Heart left ventricle (tissue), 7 donors: Measurements from ENCODE around the gene CHN2.

GRCh38 chr7:29194606-29195019 is at the start of gene CHN2:
TSS of gene CHN2 (plus strand) at chr7:29194775.
- PRO-cap, 6 experiments = peak in 5 of 6 experiments; most common plus-strand start chr7:29194832 (in 2); most common minus-strand start chr7:29194680 (in 3)
- RAMPAGE, long total RNA, 2 experiments = start-site peak on the plus strand in 2 of 2 experiments, at chr7:29194866-29194980 at its widest, 7 to 9 reads per replicate
- RRBS = under 1% methylated on average over 22 of the region's 49 CpGs

DNA sequence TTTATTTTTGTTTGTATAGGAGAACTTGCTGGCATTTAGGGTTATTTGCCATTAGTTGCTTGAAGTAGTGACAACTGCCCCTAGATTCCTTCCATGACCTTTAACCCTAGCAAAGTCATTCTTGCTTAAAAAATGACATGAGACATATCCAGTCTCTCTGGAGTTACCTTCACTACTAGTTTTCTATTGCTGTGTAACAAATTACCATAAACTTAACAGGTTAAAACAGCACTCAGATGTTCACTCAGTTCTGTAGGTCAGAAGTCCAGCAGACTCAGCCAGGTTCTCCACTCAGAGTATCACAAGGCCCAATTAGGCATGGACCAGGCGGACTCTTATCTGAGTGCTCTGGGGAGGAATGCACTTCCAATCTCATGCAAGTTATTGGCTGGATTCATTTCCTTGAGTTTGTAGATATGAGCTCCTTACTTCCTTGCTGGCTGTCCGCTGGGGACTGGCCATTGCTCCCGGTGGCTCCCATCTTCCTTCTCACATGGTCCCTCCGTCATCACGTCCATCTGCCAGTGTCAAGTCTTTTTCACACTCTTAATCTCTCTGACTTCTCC is 137.1 kb upstream of the PRR15 start:
- PRO-cap, 6 experiments = no peak in any of the 6 experiments
- RAMPAGE, long total RNA, 2 experiments = no peak in any of the 2 experiments
- RRBS = no CpG with 5 or more reads among the region's 5 CpGs

- PRO-cap, 6 experiments = no peak in any of the 6 experiments
- RAMPAGE, long total RNA, 2 experiments = no peak in any of the 2 experiments
Observed at GRCh38 chr7:29796122-29796450, 10.2 kb upstream of the WIPF3 start.

GRCh38 chr7:29809479-29809902 is 3.2 kb downstream of the WIPF3 start:
- PRO-cap, 6 experiments = no peak in any of the 6 experiments
- RAMPAGE, long total RNA, 2 experiments = no peak in any of the 2 experiments
- RRBS = no CpG with 5 or more reads among the region's 9 CpGs

DNA sequence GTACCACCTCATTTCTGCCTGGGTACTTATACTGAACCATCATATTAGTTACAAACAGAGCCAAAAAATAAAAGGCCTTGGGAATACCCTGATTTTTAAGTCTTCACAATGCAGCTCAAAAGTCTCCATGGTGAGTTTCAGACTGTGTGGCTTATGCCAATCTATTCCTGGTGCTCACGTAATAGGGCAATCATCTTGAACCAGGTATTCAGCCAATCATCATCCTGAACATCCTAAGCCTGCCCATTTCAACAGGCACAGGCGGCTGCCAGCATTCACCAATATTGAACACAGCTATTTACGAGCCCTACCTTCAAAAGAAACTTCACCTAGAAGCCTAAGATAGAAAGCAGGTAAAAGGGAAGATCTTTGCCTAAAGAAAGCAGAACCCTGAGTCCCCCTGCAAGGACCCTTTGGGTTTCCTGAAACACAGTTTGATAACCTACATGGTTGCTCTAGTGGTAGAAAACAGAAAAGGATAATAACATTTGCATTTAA is 34.1 kb downstream of the SCRN1 start:
- PRO-cap, 6 experiments = peak in 4 of 6 experiments; most common plus-strand start position 236 of the sequence (in 1); most common minus-strand start position 161 of the sequence (in 3)
- RAMPAGE, long total RNA, 2 experiments = no peak in any of the 2 experiments
- RRBS = no CpG with 5 or more reads among the region's 3 CpGs

DNA sequence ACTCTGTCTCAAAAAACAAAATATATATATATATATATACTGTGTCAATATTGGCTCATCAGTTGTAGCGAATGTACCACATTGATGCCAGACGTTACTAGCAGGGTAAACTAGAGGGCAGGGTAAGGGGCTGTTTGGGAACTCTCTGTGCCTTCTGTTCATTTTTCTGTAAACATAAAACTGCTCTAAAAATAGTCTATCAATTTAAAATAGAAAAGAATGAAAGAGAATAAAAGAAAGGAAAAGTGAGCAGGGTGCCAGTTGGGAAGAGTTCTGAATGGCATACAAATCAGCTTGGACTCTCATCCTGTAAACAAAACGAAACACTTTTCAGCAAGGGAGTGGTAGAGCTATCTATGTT is 24.7 kb downstream of the SCRN1 start:
- PRO-cap, 6 experiments = no peak in any of the 6 experiments
- RAMPAGE, long total RNA, 2 experiments = no peak in any of the 2 experiments
- RRBS = no CpG with 5 or more reads among the region's 3 CpGs

GRCh38 chr7:30029016-30029535 is 864 bp downstream of the PLEKHA8 start:
- PRO-cap, 6 experiments = peak in 1 of 6 experiments; most common minus-strand start chr7:30029130 (in 1)
- RAMPAGE, long total RNA, 2 experiments = no peak in any of the 2 experiments
- RRBS = no CpG with 5 or more reads among the region's 16 CpGs

GRCh38 chr7:30093218-30093635 is 41.6 kb upstream of the MTURN start:
- PRO-cap, 6 experiments = no peak in any of the 6 experiments
- RAMPAGE, long total RNA, 2 experiments = no peak in any of the 2 experiments
- RRBS = no CpG with 5 or more reads among the region's 2 CpGs

DNA sequence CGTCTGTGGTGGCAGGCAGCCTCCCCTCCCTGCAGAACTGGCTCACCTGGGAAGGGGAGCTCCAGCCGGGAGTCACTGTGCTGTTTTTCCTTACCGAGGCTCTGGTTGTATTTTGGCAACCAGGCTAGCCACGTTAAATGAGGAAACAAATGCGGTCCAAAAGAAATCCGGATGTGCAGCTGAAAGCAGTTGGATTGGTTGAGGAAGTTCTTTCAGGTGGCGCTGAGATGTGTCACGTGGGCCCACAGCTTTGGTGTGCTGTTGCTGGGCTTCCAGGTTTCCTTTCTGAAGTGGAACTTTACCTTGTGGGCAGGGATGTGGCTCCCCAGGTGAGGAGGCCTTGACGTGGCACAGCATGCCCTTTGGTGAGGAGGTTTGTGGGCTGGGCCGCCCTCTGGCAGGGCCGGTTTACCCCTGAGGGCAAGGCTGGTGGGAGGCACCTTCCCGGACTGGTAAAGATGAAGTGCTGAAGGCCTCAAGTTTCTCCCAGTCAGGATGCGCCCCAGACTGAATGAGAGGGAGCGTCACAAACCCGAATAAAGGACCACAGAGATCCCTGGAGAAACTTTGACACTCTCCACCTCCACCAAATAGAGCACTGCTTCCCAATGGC is 14.3 kb downstream of the MTURN start:
- PRO-cap, 6 experiments = no peak in any of the 6 experiments
- RAMPAGE, long total RNA, 2 experiments = no peak in any of the 2 experiments
- RRBS = 45% methylated on average over 4 of the region's 15 CpGs

DNA sequence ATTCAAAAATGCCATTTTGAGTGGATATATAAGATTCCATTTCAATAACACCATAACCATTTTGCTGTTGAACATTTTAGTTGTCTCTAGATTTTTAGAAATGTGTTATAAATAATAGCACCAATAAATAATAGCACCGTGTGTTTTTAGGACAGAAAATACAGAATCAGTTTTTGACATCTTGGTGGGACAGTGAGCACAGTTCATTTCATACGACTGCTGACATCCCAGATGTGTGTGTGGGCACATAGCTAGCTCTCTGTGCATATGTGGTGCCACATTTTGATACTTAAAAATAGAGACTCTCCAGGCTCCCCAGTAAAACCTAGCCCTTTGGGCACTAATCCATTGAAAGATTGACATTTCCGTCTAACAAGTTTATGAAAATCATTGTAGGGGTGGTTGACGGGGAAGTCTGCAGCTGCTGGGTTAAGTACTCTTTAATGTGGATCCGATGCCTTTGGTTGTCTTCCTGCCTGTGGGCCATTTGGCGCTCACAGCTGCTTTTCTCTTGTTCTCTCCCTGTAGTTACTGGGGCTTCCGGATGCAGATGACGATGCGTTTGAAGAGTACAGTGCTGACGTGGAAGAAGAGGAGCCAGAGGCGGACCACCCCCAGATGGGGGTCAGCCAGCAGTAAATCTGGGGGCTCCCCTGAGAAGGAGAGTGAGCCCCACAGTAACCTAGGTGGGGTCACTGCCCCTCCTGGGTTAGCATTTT is 22.3 kb downstream of the MTURN start:
- PRO-cap, 6 experiments = no peak in any of the 6 experiments
- RAMPAGE, long total RNA, 2 experiments = no peak in any of the 2 experiments
- RRBS = no CpG with 5 or more reads among the region's 11 CpGs

DNA sequence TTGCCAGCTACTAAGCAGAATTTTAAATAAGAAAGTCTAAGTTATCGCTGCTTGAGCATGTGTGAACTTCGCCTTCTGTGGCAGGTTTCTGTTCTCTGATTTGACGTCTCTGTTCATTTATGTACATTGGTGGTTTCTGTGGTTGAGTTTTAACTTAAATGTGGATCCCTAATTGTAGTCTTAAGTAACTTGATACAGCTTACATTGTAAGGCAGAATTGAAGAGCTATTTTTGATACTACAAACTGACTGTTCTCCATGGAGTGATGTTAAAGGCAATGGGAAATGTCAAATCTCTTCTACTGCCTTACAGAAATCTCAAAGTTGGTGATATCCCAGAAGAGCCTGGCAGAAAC is 46.4 kb downstream of the ZNRF2 start:
- PRO-cap, 6 experiments = no peak in any of the 6 experiments
- RAMPAGE, long total RNA, 2 experiments = no peak in any of the 2 experiments
- RRBS = no CpG with 5 or more reads among the region's 3 CpGs

DNA sequence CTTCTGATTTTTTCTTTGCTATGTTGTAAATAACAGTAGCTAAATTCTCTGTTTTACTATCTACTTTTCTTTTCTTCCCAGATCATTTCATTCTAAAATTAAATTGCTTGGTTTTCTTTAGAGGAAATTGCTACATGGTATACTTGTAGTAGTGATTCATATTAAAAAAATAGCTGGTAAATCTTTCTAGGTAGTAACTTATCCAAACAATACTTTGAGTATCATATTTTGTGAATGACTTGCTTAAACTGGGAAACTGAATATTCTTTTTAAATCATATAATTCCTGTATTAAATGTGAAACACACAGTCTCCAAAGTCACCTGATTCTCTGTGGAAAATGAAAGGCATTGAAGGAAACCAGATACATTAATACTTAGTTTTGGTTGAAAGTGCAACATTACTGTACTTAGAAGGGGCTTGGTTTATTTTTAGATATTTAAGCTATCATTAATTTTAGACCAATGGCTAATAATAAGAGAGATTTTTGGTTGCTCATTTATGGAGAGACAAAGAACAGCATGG is 85.6 kb downstream of the ZNRF2 start:
- PRO-cap, 6 experiments = no peak in any of the 6 experiments
- RAMPAGE, long total RNA, 2 experiments = no peak in any of the 2 experiments

GRCh38 chr7:30420792-30421137 is 57.8 kb downstream of the NOD1 start:
- PRO-cap, 6 experiments = no peak in any of the 6 experiments
- RAMPAGE, long total RNA, 2 experiments = no peak in any of the 2 experiments
- RRBS = no CpG with 5 or more reads among the region's 4 CpGs

DNA sequence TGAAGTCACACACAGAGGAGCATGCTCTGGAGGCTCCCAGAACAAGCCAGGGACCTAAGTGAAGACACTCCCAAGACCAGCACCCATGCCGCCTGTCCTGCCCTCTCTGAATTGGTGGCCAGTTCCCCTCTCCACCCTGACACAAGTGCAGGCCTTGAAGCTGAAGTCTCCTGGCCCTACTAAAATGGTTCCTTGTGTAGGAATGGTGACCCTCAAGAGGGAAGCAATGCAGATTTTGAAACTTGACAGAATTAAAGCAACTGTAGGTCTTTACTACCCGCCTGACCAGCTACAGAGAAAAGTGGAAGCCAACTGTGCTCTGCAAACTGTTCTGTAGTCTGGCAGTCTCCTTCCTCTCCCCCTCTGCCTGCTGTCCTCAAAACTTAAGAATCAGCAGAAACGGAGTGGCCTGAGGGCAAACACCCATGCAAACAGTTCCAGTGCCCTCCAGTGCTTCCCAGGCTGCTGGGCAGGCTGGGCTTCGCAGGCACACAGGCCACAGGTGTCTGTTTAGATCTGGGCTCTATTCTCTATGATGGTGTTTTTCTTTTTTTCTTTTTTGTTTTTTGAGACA is 51.0 kb downstream of the NOD1 start:
- PRO-cap, 6 experiments = no peak in any of the 6 experiments
- RAMPAGE, long total RNA, 2 experiments = no peak in any of the 2 experiments
- RRBS = no CpG with 5 or more reads among the region's 4 CpGs

DNA sequence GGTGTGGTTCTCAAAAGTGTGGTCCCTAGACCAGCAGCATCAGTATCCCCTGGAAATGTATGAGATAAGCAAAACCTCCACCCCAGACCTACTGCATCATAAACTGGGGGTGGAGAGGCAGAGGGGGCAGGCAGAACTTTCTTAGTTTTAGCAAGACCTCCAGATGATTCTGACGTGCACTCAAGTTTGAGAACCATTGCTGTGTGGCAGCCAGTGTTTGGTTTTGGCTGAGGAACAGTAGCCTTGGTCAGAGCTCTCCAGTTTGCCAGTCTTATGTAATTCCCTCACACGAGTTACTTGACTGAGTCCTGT is 38.4 kb downstream of the GARS1 start:
- PRO-cap, 6 experiments = no peak in any of the 6 experiments
- RAMPAGE, long total RNA, 2 experiments = no peak in any of the 2 experiments
- RRBS = no CpG with 5 or more reads among the region's 2 CpGs

DNA sequence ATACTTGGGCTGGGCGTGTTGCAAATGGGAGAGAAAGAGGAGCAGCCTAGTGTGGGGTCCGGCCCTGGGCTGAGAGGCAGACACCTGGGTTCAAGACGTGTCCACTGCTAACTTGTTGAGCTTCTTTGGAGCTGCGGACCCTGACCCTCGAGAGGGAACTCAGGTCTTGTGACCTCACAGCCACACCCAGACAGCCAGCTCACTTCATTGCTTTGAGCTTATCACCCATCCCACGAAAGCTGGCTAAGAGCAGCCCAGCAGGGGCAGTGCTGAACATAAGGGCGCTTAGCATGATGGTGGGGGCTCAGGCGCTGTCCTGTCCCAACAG is 2.5 kb downstream of the AQP1 start:
- PRO-cap, 6 experiments = no peak in any of the 6 experiments
- RAMPAGE, long total RNA, 2 experiments = no peak in any of the 2 experiments
- RRBS = no CpG with 5 or more reads among the region's 8 CpGs

DNA sequence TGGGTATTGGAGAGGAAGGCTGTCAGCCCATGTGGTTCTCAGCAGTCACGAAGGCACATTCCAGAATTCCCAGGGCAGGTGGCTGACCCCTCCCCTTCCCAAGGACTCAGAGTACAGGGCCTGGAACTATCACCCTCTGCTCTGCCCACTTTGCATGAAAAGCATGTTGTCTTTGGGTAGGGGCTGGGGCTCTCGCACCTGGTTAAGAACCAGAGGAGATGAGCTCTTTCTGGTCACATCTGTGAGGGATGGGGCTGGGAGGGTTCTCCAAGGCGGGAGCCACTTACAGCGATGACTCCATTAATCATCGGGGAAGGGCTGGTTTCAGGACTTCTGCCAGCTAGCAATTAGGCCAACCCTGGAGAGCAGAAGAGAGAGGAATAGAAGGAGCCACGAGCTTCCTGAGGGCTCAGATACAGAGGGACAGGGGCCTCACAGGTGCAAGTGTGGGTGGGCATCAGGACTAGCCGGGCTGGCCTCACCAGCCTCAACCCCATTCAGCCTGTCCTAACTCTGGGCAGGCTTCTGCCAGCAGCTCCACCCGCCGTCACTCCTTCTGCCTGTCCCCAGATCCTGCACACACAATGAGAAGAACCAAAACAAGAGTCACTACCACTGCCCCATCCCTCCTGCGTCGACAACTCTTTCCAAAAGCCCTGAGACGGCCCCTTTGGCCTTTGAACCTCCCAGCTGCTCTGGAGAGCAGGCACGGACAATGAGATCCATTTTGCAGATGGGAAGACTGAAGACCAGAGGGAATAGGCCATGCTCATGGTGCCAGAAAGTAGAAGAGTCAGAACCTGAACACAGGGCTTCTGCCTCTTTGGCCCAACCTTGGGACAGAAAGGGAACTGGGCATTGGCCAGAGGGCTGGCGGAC is 8.5 kb downstream of the AQP1 start:
- PRO-cap, 6 experiments = peak in 2 of 6 experiments; most common plus-strand start position 361 of the sequence (in 1); most common minus-strand start position 241 of the sequence (in 2)
- RAMPAGE, long total RNA, 2 experiments = no peak in any of the 2 experiments
- RRBS = no CpG with 5 or more reads among the region's 14 CpGs

GRCh38 chr7:30970497-30971122 is 6.9 kb downstream of the GHRHR start:
- PRO-cap, 6 experiments = no peak in any of the 6 experiments
- RAMPAGE, long total RNA, 2 experiments = no peak in any of the 2 experiments
- RRBS = no CpG with 5 or more reads among the region's 6 CpGs

DNA sequence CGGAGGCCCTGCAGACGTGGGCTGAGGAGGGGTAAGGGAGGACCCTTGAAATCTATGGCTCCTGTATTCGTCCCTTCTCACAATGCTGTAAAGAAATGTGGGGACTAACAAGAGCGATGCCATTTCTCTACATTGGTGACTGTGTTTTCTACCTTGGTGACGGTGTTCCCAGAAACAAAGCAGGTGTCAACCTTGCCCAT is 28.3 kb upstream of the ADCYAP1R1 start:
- PRO-cap, 6 experiments = no peak in any of the 6 experiments
- RAMPAGE, long total RNA, 2 experiments = no peak in any of the 2 experiments
- RRBS = no CpG with 5 or more reads among the region's 5 CpGs

- PRO-cap, 6 experiments = no peak in any of the 6 experiments
- RAMPAGE, long total RNA, 2 experiments = no peak in any of the 2 experiments
- RRBS = no CpG with 5 or more reads among the region's 2 CpGs
Observed at GRCh38 chr7:31987242-31987665, 83.0 kb downstream of the PDE1C start.